Left ventricle myocardium (tissue), 1 donor: ENCODE data around the gene CFAP36.

- PRO-cap: unidirectional peak, plus-strand start at chr2:53970190
These were observed 815 bp downstream of the PSME4 start for GRCh38 chr2:53969776-53970579.

DNA sequence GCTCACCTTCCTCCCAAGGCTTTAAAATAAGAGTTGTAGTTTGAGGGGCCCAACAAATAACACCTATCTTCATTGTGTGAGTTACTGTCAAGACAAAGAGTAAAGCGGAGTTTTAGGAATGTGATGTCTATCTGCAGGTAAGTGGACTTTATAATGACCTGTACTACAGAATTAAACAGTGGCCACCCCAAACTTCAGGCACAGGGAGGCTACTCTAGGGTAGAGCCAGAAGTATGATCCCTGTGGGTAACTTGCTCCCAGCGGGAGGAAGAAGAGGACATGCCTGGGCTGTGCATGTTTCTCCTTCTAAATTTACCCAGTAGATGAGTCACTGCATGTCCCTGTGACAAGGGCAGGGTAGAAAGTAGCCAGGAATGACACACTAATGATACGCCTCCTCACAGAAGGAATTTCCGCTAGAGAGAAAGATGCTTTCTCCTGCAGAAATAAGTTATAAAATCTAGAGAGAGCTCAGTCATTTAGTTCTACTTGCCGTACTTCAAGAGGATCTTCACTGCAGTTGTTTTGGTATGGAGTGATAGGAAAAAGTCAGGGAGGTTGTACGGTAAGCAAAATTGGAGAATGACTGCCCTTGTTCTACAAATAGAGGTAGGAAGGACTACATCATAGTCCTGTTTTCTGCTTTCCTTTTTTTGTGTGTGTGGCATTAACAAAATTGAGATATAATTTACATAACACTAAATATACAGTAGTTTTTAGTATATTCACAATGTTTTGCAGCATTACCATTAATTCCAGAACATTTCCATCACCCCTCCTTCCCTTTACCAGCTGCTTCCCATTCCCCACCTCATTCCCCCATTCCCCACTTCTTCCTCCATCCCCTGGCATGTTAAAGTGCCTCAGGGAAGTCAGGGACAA, 133.0 kb downstream of the TSPYL6 start:
- PRO-cap: bidirectional peak, plus-strand start at position 401 of the sequence, minus-strand start at position 308 of the sequence

DNA sequence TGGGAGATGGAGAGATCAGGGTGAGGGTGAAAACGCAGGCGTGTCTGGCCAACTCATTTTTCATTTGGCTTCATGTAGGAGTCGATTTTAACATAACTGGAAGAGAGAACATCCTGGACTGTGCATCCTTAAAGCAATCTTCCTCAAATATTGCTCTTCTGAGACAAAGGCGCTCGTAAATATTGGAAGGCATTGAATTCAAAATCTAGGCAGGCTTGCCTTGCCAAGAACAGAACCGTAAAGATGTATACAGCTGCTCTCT, 34.6 kb upstream of the TSPYL6 start:
- PRO-cap: no peak

DNA sequence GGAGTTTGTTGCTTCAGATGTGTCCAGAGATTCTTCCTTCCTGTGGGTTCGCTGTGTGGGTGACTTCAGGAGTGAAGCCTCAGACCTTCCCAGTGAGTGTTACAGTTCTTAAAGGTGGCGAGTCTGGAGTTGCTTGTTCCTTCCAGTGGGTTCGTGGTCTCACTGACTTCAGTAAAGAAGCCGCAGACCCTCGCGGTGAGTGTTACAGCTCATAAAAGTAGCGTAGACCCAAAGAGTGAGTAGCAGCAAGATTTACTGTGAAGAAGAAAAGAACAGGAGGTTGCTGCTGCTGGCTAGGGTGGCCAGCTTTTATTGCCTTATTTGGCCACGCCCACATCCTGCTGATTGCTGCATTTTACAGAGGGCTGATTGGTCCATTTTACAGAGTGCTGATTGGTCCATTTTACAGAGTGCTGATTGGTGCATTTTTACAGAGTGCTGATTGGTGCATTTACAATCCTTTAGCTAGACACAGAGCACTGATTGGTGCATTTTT, 34.0 kb upstream of the SPTBN1 start:
- PRO-cap: no peak

DNA sequence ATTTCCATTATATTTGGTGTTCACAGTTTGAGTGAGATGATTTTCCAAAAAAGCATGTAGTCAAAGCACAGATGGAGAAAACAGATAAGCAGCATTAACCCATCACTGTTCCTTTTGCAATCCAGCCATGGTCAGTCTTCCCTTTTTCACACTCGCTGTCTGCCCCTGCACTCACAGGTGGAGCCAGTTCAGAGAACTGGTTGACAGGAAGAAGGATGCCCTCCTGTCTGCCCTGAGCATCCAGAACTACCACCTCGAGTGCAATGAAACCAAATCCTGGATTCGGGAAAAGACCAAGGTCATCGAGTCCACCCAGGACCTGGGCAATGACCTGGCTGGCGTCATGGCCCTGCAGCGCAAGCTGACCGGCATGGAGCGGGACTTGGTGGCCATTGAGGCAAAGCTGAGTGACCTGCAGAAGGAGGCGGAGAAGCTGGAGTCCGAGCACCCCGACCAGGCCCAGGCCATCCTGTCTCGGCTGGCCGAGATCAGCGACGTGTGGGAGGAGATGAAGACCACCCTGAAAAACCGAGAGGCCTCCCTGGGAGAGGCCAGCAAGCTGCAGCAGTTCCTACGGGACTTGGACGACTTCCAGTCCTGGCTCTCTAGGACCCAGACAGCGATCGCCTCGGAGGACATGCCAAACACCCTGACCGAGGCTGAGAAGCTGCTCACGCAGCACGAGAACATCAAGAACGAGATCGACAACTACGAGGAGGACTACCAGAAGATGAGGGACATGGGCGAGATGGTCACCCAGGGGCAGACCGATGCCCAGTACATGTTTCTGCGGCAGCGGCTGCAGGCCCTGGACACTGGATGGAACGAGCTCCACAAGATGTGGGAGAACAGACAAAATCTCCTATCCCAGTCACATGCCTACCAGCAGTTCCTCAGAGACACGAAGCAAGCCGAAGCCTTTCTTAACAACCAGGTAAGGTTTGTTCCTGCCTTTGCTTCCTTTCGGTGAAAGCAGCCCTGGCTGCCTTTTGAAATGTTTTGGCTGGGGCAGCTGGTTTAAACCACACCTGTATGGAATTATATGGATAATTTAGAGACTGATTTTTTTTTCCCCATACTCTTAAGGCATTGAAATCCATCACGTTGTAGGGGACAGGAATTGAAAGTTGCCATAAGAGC, 92.4 kb upstream of the EML6 start:
- PRO-cap: no peak

- PRO-cap: no peak
These were observed 102.9 kb downstream of the RTN4 start for GRCh38 chr2:54947269-54947836.

- PRO-cap: no peak
These were observed 67.8 kb downstream of the RTN4 start for GRCh38 chr2:54982403-54982858.

- PRO-cap: no peak
These were observed 37.0 kb downstream of the RTN4 start for GRCh38 chr2:55013105-55013770.

GRCh38 chr2:55018586-55019227, 31.5 kb downstream of the RTN4 start:
- PRO-cap: no peak

- PRO-cap: no peak
These were observed 52.0 kb upstream of the RTN4 start for GRCh38 chr2:55102142-55102751.

GRCh38 chr2:55108254-55108818, 58.1 kb upstream of the RTN4 start:
- PRO-cap: no peak

DNA sequence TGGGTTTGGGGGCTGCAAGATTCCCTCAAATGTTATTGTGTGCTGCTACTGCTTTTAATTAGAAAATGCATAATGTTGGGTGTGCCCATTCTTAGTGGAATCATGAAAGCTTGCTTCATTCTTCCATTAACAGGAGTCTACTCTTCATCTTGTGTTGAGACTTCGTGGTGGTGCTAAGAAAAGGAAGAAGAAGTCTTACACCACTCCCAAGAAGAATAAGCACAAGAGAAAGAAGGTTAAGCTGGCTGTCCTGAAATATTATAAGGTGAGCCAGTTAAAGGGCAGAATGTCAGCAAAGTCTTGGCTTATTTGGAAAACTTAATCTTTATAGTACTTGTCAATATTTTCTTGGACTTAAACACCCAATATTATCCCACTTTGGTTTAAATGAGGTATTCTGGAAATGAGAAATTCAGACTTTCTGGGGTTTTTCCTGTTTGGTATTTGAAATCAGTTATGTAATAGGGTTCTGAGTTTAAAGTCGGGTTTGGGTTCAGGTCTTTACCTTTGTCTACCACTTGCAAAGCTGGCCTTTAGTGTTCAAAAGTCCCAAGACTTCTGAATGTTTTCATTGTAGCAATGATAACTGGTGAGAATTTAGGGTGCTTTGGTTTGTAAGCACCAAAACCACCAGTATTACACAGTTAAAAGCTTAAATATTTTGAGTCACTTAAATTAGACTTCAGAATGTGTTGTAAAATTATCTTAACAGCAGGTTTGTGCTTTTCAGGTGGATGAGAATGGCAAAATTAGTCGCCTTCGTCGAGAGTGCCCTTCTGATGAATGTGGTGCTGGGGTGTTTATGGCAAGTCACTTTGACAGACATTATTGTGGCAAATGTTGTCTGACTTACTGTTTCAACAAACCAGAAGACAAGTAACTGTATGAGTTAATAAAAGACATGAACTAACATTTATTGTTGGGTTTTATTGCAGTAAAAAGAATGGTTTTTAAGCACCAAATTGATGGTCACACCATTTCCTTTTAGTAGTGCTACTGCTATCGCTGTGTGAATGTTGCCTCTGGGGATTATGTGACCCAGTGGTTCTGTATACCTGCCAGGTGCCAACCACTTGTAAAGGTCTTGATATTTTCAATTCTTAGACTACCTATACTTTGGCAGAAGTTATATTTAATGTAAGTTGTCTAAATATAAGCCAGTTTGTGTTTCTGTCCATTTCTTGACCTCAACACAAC, 2.6 kb downstream of the RPS27A start:
- PRO-cap: no peak

DNA sequence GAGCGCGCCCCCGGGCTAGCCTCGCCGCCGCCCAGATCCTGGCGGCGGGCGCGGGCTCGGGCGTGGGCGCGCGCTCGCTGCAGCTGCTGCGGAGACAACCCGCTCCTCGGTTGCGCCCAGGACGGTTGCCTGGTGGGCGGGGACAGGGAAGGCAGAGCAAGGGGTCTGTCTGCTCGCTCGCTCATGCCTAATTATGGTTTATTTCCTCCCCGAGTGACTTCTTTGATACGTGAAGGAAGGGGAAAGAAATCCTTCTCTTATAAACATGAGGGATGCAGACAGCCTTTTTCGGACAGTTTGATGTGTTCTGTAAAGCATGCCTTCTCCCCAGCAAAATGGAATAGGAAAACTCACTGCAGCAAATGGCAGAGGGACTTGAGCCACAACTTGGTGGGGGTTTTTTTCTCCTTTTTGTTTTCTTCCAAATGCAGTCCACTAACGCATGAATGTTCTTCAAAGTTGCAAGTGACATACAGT, 437 bp upstream of the CCDC88A start:
- PRO-cap: bidirectional peak, plus-strand start at position 133 of the sequence, minus-strand start outside the sequence

- PRO-cap: bidirectional peak, plus-strand start at chr2:55519598, minus-strand start at chr2:55519420
These were observed at the start of gene CFAP36 for GRCh38 chr2:55519522-55519894. Gene CFAP36, plus strand, starts transcription at chr2:55519718.

DNA sequence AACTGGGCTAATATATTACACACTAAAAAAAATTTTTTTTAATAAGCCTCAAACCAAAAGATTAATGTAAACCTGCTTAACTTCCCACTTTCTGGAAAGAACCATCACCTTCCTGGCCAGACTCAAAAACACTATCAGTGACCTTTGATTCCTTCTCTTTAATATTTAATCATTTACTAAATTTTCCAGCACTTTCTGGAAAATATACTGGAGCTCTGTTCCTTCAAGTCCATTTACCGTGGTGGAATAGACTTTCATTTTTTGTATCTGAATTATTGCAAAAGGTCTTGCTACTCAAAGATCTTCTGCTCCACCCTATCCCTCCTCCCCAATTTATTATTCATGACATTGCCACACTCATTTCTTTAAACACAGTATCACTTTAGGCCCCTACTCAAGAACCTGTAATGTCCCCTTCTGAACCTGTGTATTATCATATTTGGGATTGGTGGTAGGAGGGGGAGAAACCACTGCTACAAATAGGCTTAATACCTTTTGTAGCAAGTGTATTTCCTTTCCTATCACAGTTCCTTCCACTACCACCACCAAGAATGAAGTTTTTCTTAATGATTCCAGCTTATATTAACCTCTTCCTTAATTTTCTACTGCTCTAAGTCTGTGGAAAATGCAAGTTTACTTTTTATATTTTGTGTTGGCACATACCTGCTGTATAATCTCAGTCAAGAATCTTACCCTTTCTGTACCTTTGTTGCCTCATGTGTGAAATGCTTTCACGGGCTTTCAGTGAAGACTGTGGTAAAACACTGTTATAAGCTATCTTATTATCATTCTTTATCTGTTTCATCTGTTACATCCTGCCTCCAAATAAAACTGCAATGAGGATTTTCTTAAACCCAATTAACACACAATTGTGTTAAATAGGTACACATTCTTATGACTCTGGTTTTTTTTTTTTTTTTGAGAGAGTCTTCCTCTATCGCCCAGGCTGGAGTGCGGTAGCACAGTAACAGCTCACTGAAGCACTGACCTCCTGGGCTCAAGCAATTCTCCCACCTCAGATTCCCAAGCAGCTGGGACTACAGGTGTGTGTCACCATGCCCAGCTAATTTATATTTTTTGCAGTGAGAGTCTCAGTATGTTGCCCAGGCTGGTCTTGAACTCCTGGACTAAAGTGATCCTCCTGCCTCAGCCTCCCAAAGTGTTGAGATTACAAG, 7.1 kb downstream of the PPP4R3B start:
- PRO-cap: no peak

DNA sequence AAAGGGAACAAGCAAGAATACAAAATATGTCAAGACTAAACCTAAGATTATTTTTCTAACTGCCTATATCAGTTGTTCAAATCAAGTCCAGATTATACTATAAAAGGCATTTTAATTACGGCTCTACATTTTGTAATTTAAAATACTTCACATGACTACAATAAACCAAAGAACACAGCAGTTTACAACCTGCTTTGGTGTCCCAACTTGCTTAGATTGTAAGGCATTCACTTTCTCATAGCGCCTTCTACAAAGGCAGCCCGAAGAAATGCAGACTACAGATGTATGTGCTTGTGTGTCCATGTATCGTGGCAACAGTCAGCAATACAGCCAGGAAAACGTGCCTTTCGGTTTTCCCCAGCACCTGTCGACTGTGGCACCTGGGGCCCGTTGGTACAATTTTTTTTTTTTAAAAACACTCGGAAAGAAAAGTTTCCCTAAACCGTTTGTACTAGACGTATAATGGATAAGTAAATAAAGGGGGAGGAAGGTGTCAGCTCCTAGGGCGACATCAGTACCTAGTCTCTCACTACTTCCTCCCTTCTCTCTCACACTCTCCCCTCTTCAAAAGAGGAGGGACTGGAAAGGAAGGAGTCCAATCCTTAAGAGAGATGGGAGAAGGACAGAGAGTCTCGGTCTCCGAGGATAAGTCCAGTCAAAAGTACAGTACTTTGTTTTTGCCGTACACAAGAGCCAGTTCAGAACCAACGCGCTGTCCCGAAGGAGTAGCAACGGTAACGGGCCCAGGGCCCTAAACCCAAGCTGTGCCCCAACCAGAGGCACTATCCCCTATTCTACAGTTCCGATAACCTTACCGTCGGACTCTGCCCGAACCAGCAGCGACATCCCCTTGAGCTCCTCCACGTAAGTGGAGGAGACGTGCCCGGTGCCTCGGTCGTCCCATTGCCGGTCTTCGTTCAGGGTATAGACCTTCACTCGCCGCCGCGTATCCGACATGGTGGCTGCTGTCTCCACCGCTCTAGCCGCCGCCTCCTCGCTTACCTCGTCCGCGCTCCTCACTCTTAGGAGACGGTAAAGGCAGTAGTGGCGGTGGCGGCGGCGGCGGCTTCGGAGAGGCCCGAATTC, 750 bp downstream of the PPP4R3B start:
- PRO-cap: no peak

GRCh38 chr2:55843023-55843823, 80.4 kb downstream of the EFEMP1 start:
- PRO-cap: no peak

DNA sequence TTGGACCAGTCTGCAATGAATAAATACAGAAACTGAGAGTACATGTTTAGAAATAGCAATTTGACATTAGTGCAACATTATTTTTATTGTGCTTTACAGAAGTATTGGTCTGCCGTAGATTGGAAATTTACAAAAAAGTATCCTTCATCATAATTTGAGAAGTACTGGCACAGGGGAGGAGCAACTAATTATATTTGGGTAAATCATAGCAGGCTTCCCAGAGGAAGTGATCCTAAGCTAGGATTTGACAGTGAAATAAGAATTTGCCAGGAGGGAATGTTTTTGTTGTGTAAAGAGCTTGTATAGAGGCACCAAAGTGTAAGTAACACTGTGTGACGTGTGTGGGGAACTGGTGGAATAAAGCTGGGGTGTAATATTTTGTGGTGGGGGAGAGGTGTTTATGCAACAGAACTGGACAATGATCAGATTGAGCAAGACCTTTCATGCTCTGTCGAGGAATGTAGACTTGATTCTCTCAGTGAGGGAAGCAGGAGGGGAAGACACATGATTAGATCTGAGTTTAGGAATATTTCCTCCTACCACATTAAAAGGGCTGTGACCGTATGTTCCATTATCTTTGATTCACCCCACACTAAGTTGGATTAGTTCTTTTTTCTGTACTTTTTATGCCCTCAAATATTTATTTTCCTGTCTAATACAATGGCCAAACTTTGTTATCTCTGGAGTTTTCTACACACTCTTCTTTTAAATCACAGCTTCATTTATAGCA, 43.7 kb downstream of the EFEMP1 start:
- PRO-cap: no peak

- PRO-cap: no peak
These were observed 5.8 kb downstream of the EFEMP1 start for GRCh38 chr2:55917674-55918363.

DNA sequence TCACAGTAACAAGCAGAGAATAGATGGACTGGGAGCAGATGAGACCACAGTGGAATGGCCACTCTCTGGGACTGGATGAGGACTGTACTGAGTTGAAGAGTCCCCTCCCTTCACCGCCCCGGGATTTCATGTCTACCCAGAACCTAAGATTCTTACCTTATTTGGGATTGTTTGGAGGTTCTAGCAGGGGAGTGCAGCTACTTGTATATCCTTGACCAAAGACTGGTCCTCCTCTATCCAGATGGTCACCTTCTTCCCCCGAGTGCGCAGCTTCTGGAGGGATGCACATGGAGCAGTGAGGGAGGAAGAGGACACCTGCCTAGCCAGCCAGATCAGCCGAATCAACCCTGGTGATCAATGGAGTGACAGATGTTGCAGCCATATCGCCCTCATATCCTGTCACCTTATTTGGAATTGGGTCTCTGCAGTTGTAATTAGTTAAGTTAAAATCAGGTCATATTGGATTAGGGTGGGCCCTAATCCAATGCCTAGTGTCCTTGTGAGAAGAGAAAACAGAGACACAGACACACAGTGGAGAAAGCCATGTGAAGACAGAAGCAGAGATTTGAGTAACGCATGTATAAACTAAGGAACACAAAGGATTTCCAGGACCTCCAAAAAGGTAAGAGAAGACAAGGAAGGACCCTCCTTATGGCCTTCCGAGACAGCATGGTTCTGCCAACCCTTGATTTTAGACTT, 28.2 kb upstream of the EFEMP1 start:
- PRO-cap: no peak